Islet of Langerhans (tissue), 1 donor: ENCODE measurements around the genes NR2C2, CAPN7 and SH3BP5.

GRCh38 chr3:14377653-14378156 lies 24.7 kb upstream of the SLC6A6 start:
- RRBS: no CpG with 5 or more reads among the region's 3 CpGs

DNA sequence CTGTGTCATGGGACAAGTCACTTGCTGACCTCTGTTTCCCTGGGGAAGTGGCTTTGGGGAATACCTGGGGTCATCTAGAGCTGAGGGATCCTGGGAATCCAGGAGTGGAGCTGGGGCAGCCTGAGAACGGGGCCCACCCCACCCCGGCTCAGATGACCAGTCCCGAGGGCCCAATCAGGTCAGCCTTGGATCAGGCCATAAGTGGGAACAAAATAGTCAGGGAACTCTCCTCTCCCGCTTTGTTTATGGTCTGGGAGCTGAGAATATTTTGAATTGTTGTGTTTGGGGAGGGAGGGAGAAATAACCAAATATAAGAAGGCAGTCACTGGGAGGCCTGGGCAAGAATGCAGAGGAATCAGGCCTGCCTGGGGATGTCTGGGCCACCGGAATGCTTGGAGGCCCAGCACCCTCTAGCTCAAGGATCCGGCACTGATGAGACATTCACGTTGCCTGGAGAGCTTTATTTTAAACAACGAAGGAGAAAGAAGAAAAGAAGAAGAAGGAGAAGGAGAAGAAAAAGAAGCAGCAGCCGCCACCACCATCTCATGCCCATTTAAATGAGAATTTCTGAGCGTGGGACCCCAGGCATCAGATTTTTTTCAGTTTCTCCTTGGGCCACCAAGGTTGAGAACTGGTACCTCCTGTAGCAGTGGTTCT lies 8.7 kb upstream of the SLC6A6 start:
- RRBS: 100% methylated on average over 1 of the region's 10 CpGs

GRCh38 chr3:14453955-14454297 lies 51.5 kb downstream of the SLC6A6 start:
- RRBS: no CpG with 5 or more reads among the region's 11 CpGs

DNA sequence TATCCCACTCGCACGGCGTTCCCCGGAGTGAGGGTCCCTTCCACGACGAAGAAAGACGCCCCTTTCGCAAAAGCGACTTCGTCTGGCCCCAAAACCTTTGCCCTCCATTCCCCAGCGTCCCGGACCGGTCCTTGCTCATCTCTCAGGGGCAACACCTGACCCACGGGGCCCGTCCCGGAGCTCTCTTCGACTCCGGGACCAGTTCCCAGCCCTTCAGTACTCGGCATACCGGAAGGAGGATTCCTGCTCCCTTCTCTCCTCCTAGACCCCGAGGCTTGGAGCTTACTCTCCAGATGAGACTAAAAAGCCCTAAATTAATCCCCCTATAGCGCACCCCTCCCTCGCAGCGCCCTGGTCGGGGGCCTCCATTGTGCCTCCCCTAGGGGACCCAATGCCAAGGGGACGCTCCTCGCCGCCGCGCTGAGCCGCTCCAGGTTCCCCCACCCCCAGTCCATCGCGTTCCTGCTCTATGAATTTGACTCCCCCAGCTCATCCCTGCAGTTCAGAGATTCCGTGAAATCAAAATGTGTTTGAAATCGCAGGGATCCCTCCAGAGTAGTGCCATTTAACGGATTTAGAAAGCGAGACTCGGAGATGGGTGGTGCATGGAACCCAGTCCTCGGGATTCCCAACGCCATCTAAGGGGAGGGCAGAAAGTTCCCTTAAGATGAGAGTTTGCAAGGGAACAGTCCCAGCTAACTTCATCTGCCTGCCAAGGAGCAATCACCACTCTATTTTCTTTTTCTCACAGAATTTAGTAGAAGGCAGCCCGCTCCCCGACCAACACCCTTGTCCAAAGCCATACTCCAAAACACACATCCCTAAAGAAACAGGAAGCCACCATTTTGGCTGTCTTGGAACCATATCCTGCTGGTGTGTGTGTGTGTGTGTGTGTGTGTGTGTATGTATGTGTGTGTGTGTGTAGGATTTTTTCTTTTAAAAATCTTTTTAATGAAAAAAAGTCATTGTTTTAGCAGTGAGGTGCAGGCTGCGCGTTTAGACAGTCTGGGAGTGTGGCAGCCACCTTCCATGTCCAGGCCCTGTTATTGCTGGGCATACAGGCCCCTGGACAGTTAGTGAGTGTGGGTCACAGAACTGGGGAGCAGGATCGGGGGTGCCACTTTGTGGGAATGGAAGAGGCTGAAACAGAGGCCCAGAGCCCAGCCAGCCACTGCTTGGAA lies 7.2 kb upstream of the FGD5 start:
- RRBS: 4% methylated on average over 15 of the region's 45 CpGs

DNA sequence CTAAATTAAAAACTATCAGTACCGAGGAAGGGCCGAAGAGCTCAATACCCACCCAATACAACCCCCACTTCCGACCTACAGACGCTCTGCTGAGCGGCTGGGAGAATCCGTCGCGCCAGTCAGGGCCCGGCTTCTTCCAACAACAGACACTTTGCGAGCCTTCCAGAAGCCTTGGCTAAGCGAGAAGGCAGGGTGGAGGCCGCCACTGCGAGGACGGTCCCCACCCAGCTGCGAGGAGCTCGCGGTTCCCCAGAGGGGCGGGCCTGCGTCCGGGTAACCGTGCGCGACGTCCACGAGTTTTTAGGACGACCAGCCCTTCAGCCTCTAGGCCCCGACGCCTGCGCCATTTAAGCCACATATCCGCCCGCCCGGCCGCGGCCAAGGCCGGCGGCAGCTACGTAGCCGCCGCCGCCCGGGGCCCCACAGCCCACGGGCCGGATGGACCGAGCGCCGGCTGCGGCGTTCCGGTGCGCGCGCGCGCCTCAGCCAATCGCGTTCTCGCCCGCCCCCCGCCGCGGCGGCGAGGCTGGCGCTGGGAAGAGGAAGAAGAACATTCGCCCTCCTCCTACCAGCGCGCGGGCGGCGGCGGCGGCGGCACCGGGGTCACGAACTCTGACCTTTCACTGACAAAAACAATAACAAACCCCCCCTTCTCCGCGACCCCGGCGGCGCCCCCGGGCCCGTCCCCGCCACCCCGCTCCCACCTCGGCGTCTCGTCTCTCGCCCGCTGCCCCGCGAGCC lies at the start of gene NR2C2:
Gene NR2C2, plus strand, starts transcription at position 549 of the 741 bp plus-strand sequence.
- RRBS: 3% methylated on average over 26 of the region's 91 CpGs

DNA sequence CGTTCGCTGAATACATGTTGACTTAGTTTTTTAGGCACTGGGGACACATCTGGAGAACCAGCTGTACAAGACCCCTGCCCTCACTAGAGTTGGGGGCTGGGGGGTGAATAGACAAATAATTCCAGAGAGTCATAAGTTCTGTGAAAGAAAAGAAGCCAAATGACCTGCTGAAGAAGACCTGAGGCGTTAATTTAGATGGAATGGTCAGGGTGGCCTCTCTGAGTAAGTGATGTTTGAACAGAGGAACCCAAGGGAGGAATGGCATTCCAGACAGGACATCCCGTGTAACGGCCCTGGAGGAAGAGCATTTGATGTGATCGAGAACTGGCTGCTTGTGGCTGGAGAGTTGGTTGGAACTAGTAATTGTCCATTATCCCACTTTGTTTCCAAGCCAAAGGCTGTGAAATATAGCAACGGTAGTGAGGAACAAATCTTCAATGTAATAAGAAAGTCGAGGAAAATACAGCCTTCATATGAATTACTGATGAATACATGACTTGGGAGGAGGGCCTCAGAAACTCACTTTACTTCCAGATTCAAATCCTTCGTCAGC lies 1.8 kb downstream of the NR2C2 start:
- RRBS: no CpG with 5 or more reads among the region's 9 CpGs

GRCh38 chr3:15045501-15046149 lies 19.5 kb downstream of the MRPS25 start:
- RRBS: no CpG with 5 or more reads among the region's 2 CpGs

GRCh38 chr3:15093525-15093861 lies 5.5 kb downstream of the RBSN start:
- RRBS: 100% methylated on average over 1 of the region's 6 CpGs

GRCh38 chr3:15205716-15206931 lies at the start of gene CAPN7:
TSS of gene CAPN7 (plus strand) at chr3:15206246.
- RRBS: 3% methylated on average over 42 of the region's 115 CpGs

- RRBS: no CpG with 5 or more reads among the region's 10 CpGs
Observed at GRCh38 chr3:15256605-15257590, 50.9 kb downstream of the CAPN7 start.

DNA sequence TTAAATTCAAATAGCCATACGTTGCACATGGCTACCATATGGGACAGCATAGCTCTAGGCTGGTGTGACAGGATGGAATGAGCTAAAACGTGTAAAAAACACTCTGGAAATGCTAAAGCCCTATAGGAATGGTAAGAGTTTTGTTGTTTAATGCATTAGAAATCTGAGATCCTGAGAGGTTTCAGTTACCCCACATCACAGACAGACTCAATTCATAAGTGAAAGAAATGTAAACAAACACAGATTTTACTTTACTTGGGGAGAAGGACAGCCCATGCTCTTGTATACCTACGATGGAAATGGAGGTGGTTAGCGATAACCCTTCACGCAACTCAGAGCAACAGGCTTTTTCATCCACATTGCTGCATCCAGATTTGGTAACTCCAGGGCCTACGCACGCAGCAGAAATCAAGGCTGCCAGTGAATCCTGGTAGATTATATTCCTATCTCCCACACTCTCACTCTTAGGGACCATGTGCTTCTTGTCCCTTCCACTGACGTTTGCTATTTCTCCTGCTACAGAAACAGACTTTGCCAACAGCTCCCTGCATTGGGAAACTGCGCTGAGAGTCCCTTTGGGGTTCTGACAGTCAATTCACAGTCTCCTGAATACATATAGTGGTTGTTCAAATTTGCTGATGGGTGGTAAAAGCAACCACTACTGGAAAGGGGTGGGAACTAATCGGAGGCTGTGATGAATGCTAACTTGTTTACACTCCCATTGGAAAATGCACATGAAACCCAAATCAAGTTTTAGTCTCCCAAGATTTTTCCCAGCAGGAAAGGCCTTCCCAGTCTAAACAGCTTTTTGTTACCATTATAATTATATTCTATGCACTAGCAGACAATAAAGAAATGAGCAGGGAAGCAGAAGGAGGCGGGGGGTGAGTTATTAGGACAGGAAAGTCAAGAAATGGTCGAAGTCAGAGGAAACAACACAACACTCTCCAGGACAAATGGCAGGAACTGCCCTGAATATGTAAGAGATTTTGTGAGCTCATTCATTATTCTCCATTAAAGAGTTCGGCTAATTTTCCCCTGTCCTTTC lies 2.9 kb downstream of the SH3BP5 start:
- RRBS: no CpG with 5 or more reads among the region's 13 CpGs

GRCh38 chr3:15332042-15332950 lies at the start of gene SH3BP5:
TSS of gene SH3BP5 (minus strand) at chr3:15332586.
- RRBS: 3% methylated on average over 35 of the region's 91 CpGs

DNA sequence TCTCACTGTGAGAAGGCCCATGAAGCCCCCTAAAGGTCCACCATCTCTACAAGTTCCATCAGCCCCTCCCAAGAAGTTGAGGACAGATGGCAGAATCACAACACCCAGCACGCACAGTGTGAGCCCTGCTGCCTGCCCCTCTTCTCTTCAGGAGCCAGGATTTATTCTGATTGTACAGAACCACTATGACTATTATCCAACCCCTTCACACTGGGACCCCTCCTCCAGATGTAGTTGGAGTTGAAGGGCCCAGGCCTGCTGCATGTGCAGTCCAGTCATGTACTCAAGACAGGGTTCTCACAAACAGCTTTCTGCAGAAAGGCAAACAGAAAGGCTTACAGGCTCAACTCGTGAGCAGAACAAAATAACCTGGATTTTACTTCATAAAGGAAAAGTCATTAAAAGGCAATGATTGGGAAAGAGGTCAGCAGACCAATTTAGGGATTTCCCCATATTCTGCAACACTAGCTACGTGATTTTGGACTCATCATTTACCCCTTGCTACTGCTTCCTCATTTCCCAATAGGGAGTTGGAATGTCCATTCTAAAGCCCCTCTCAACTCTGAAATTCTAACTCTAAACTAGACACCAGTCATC lies 18.2 kb downstream of the METTL6 start:
- RRBS: no CpG with 5 or more reads among the region's 3 CpGs

GRCh38 chr3:15426777-15427226 lies 542 bp downstream of the METTL6 start:
- RRBS: no CpG with 5 or more reads among the region's 18 CpGs

DNA sequence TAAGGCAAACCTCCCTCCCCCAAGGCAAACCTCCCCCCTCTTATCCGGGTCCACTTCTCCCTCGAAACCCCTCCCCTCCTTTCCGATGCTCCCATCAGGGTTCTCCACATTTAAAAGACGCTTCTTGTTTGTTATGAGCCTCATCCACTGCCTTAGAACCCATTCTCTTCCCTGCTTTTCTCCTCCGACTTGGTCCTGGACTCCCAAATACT lies 688 bp downstream of the EAF1 start:
- RRBS: 40% methylated on average over 1 of the region's 5 CpGs

DNA sequence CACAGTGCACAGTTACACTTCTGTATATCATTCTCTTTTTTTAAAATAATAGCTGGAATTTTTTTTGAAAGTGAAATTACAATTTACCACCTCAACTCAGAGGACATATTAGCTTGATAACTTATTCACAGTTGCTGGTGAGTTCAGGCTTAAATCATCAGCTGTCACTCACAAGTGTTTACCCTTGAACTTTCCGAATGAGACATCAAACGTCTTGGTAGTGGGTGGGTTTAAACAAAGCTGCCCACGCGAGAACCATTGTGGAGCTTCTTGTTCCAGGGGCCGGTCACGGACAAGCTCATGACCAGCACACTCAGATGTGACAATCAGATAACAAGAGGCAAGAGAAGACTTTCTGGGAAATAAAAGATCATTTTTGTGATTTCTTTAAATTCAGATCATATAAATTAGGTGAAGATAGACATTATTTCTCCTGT lies 29.1 kb downstream of the BTD start:
- RRBS: no CpG with 5 or more reads among the region's 6 CpGs

DNA sequence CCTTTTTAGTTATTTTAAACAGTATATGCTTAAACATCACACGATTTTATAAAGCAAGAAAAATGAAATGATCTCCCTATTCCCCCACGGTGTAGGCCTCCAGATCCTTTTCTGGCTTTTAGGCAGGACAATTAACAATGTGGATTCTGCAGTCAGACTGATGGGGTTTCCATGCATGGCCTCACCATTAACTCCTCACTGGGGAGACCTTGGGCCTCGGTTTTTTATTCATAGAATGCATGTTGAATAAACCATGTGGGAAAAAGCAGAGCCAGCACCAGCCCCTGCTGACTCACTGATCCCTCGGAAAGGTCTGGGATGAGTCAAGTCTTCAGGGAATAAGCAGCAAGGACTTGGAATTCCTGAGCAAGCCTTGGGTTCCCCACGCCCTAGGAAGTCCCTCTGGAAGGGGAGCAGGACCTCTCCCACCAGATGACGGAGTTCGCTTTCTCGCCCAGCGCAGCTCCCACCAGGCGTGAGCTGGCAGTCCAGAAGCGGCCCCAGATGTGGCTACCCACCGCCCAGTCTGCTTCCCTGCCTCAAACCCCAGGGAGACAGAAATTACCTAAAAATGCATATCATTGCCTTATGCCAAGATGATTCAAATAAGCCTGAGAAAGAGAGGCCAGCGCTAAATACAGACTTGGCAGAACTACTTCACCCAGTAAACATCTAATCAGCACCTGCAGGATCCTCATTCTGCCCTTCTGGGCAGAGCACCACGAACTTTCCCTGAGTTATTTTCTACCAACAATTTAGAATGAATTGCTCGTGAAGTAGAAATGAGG lies 45.4 kb downstream of the BTD start:
- RRBS: no CpG with 5 or more reads among the region's 15 CpGs

GRCh38 chr3:16174987-16175560 lies 594 bp downstream of the GALNT15 start:
- RRBS: no CpG with 5 or more reads among the region's 9 CpGs

DNA sequence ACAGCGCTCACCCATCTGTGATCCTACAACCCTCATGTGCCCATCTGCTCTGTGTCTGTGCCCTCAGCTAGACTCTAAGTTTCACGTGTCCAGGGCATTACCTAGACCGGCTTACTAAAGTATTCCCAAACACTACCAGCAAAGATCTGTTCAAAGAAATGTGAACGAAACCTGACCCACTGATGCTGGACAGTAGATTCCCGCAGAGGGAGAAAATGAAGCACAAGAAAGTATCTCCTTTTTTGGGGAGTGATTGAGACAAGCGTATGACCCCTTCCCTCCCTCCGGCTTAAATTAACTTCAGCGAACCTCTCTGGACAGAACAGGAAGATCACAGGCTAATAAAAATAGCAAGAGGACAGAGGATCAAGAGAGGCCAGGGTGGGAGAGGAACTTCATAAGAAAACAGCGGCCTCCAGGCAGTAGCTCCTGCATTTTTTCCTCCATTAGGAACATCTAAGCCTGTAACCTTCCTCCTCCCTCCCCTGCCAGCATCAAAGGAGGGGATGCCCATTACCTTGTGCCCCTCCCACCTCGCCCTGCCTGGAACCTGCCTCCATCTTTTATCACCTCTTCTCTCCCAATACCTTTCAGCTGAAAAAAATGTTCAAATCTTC lies 113.0 kb downstream of the RFTN1 start:
- RRBS: no CpG with 5 or more reads among the region's 10 CpGs

DNA sequence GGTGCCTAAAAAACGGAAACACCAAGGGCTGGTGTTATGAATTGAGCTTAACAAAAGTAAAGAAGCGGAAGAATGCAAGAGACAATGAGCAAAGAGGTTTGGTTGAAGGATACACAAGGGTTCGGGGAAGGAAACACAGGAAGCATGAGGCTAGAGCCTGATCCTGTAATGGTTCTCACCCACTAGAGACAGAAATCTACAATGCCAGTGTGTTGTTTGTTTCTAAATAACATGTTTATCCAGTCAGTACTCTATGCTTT lies 50.7 kb downstream of the RFTN1 start:
- RRBS: no CpG with 5 or more reads among the region's 3 CpGs